Osteocyte (in vitro differentiated cells): Measurements from ENCODE around the gene HIRA.

DNA sequence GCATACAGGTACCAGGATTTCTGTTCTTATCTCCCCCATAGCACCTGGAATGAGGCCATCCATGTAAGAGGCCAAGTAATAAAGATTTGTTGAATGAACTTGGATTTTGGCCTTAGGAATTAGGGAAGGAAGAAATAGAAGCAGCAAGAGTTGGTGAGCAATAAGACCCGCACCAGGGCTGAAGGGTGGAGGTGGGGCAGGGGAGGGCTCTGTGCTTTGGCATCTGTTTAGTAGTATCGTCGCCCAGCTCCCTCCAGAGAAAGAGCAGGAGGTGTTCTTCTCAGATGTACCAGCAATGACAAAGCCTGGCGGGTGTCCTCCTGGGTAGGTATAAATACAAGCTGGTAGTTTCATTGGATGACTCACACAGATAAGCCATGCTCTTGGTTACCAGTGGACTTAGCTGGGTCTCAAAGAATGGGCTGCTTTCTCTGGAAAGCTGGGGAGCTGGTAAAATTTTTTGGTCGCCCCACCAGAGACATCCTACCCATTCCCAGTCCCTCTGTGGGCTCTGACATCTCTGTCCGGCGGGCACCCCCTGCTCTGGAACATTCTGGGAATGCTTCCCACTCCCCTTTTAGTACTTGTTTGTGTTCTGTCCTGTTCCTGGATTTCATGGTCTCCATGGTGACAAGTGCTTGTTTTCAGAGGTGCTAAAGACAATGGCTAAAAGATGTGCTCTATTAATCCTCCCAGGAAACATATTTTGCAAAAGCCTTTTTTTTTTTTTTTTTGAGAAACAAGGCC, 15.4 kb upstream of the TUBA8 start:
- PRO-cap = no peak

GRCh38 chr22:18101429-18102326, 8.9 kb upstream of the TUBA8 start:
- PRO-cap = no peak

DNA sequence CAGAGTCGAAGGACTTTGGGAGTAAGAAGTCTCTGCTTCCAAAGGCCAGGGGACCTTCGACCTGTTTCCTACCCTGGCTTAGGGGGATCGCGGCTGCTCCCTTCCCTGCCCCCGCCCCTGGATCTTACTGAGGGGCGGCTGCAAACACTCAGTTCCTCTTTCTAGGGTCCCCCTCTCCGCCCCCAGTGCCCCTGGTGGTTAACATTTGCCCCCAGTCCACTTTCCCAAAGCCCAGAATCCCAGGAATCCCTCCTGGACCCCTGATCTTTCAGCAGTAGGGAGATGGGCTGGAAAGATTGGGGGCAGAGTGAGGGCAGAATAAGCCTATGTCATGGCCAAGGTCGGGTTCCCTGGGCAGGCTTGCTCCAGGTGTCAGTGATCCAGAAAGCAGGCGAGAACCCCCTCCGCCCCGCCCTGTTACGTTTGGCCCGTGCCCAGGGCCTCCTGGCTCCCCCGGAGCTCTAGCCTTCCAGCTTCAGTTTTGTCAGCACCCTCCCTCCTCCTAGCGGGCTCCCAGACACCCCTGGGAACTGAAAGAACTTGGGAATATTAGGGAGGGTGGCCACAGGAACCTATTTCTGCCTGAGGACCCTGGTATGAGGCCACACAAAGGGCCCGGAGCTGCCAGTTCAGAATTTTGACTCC, 976 bp downstream of the TUBA8 start:
- PRO-cap = no peak

- PRO-cap = no peak
Measured at GRCh38 chr22:18115780-18116289, 5.2 kb downstream of the TUBA8 start.

GRCh38 chr22:18152447-18152951, 2.5 kb downstream of the USP18 start:
- PRO-cap = no peak

GRCh38 chr22:18157311-18157715, 7.3 kb downstream of the USP18 start:
- PRO-cap = no peak

- PRO-cap = no peak
Measured at GRCh38 chr22:19035489-19036628, 86.4 kb downstream of the DGCR2 start.

DNA sequence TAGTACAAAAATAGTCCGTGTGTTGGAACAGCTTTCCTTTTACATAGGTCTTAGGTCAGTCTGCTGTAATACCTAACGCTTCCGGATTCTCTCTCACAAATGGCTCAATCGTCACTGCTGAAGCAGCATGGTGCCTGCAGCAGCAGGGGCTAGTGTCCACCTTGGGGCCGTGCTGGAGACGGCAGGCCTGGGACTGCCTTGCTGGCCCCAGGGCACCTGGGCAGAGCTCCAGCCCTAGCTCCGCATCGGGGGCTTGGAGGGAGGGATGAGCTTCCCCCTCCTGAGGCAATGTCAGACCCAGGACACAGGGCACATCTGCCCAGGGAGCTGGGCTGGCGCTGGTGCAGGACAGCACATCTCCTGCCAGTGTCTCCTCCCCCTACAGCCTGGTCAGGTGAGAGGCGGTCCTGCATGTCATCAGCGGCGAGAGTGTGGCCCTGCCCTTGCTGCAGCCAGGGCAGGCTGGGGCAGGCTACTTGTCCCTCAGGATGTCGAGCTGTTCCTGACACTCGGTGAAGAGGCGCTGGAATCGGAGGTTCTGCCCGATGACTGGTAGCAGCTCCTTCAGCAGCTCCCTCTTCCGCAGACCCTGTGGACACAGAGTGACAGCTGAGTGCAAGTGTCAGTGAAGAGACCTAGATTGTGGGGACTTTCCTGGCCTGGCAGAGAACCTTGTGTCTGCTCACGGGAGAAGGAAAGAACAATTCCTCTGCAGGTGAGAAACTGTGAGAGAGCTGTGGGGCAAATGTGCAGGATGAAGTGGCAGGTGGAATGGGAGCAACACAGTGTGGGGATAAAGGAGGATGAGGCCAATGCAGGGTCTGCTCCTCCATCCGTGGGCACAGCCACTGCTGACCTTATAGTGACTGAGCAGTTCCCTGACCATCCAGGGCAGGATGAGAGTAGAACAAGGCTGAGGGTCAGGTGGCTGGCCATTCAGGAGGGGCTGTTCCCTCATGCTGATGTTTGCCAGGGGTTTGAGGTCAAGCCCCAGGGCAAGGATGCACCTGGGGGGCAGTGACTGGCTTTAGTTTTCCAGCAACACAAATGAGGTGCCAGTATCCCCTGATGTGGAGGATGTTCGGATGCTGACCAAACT, 39.8 kb upstream of the CLTCL1 start:
- PRO-cap = no peak

DNA sequence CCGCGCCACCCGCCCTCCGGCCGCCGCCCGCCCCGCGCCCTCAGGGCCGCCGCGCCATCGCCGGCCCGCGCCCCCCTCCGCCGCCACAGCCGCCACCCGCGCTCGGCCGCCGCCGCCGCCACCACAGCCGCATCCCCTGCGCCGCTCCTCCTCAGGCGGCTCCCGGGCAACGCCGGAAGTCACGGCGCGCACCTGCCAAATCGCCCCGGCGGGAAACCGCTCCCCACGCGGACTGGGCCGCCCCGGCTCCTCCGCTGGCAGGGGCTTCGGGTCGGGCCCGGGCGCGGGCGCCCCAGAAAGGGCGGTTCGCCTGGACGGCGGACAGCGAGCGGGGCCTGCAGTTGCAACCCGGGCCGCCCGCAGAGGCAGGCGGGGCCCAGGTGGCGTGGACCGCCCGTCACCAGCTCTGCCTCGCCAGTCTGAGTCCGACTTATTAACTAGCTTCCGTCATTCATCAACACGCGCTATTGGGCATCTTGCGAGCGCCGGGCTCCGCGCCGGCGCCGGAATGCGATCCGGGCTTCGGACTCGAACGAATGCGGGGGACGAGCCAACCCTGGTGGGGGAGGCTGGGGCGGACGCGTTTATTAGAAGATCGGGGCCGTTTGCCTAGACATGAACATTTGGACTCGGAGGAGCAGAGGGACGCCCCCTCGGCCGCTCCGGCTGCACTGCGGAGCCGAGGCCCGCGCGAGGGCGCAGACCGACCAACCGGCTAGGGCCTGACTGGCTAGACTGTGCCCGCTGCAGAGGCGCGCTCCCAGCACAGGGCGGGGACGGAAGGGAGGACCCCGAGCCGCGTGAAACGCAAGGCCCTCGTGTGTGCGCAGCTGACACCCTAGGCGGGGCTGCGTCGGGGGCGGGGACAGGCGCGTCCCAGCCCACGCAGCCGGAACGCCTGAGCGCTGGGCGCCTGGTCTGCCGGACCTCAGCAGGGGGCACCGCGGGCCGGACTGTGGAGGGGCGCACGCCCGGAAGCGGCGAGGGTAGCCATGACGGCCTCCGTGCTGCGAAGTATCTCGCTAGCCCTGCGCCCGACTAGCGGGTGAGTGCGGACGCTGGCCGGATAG, at the start of gene HIRA:
HIRA (minus strand) TSS at position 171 of the 1,070 bp plus-strand sequence.
- PRO-cap = bidirectional peak, plus-strand start at position 295 of the sequence, minus-strand start at position 171 of the sequence; bidirectional peak, plus-strand start at position 958 of the sequence, minus-strand start at position 737 of the sequence

GRCh38 chr22:19446180-19446821, 1.2 kb downstream of the C22orf39 start:
- PRO-cap = no peak

DNA sequence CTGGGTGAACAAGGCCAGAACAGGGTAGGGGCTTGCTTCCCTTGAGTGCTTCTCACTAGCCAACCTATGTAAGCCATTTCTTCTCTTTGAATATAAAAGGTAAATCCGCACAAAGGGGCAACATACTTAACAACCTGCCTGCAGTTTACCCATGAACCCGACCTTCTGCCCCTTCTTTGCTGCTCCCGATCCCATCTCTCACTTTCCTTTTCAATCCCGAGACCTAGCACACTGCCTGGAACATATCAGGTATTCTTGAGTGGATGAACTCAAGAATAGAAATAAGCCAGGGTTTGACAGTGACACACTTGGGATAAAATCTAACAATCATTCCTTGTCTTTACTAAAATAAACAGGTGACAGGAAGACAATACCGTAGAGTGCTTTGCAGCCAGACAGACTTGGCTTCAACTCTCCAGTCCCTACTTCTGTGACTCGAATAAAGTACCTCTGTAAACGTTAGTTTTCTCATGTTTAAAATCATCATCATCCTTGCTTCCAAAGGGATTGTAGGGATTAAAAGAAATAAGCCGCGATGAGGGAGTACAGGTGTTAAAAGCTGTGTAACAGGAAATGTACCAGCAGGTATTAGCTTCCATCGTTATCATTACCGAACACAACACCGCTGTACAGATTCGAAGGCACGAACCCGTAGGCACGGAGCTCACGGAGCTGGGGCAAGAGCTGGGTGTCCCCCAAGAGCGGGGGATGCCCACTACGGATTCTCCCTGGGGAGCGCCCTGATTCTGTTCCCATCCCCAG, 827 bp downstream of the UFD1 start:
- PRO-cap = unidirectional peak, plus-strand start at position 630 of the sequence

DNA sequence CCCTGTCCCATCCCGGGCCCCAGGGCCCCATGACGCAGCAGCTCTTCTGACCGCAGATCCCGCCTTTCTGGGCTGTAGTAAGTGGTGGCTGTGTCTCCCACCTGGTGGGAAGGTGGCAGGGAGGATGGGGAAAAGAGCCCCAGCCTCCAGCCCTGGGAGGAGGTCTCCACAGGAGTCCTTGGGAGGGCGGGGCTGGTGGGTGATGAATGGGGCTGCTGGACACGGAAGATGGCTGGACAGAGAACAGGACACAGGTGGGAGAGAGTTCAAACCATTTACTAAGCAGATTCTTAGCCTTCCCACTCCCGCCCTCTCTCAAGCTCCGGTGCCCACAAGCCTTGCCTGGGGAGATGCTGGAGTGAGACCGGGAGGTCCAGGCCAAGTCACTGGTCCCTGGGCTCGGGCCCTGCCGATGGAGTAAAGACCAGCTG, 1.4 kb downstream of the CLDN5 start:
- PRO-cap = no peak

GRCh38 chr22:19544026-19544715, 20.0 kb upstream of the CLDN5 start:
- PRO-cap = no peak

- PRO-cap = no peak
Measured at GRCh38 chr22:19605375-19605915, 81.2 kb upstream of the CLDN5 start.

DNA sequence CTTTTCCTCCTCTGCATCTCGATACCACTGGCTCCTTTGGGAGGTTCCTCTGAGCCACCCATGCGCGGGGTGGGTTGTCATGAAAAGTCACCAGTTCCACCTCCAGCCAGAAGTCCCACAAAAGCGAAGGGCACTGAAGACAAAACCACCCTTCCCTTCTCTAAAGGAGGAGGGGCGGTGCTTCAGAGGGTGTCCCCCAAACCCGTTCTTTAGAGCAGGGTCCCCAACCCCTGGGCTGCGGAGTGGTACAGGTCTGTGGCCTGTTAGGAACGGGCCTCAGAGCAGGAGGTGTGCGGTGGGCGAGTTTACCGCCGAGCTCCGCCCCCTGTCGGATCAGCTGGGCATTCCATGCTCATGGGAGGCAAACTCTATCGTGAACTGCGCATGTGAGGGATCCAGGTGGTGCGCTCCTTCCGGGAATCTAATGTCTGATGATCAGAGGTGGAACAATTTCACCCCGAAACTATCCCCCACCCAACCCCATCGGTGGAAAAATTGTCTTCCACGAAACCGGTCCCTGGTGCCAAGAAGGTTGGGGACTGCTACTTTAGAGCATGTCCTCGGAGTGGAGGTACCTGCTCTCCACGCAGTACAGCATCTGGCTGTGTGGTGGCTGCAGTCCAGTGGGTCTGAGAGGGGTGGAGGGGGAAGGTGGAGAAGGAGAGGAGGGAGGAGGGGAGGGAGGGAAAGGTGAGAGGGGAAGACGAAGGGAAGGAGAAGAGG, 72.9 kb upstream of the SEPTIN5 start:
- PRO-cap = no peak

DNA sequence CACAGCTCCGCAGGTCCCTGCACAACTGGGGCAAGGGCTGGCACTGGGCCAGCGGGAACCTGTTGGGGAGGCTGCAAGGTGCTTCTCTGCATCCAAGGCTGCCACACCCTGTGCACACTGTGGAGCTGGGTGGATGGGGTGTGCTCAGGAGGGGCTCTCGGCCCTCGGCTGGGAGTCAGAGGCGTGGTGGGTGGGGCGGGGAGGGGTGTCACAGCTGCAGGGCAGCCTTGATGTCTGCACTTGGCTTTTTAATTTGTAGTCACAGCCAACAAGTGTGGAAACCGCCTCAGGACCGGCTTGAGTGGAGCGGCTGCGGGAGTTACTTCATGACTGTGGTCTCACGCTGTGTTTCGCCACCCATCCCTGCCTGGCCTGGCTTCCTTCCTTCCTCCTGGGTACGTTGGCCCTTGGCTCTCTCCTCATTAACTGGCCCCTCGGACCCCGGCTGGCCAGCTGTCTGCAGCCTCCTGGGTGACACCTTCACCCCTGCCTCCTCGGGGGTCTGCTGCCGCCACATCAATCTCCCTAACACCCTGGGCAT, 26.3 kb upstream of the SEPTIN5 start:
- PRO-cap = no peak

DNA sequence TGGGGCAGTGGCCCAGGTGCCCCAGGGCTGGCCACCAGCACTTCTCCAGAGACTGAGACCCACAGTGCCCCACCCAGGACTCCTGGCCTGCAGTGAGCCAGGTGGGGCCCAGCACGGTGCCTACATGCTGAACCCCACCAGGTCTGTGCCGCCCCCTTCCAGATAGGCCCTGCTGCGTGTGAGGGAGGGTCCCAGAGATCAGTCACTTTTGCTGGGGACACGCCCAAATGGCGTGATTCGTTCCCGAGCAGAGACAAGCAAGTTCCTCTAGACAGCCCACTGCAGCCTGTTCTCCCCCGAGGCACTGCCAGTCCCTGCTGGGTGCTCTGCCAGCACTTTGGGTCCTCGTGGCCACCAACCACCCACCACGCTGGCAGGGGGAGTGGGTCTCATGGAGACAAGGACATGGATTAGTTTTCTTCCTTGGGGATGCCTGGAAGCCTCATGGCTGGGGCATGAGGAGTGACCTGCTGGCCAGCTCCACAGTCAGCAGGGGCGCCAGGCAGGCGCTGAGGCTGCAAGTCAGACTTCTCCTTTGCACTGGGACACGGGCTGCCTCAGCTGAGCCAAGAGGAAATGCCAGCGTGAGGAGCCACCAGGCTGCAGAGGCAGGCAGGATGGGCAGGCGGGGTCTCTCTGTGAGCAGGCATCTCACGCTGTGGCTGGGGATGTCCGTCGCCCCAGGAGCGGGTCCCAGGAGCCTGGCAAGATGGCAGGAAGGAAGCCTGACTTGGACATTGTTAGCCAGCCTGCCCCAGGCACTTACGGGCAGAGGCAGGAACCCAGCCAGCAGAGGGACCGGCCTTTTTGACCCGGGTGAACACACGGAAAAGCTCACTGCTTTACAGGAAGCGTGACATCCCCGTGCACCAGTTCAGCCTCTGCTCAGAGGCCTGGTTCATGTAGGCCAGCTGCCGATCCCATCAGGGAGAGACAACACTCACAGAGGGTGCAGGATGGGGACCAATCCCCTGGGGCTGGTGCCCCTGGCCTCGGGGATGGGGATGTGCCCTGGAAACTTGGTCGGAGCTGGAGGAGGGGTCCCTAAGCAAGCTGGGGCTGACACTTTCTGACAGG, 10.3 kb downstream of the GNB1L start:
- PRO-cap = no peak

- PRO-cap = unidirectional peak, minus-strand start at chr22:19881193
Measured at GRCh38 chr22:19880849-19881675, 26.4 kb upstream of the GNB1L start.

DNA sequence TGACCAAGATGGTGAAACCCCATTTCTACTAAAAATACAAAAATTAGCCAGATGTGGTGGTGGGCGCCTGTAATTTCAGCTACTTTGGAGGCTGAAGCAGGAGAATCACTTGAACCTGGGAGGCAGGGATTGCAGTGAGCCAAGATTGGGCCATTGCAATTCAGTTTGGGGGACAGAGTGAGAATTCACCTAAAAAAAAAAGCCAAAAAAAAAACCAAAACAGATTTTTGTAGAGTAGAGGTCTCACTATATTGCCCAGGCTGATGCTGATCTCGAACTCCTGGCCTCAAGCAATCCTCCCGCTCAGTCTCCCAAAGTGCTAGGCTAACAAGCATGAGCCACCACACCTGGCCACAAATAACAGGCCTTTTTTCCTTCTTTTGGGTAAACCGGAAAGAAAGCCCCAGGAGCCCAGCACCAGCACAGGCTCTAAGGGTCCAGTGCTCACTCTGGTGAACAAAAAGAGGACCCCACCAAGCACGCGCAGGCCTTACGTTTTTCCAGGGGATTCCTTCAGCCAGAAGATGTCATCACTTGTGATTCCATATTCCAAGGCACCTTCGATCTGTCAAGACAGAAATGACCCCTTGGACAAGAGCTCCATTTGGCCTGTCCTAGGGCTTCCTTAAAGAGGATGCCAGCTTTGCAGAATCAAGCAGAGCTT, 30.6 kb upstream of the COMT start:
- PRO-cap = no peak

DNA sequence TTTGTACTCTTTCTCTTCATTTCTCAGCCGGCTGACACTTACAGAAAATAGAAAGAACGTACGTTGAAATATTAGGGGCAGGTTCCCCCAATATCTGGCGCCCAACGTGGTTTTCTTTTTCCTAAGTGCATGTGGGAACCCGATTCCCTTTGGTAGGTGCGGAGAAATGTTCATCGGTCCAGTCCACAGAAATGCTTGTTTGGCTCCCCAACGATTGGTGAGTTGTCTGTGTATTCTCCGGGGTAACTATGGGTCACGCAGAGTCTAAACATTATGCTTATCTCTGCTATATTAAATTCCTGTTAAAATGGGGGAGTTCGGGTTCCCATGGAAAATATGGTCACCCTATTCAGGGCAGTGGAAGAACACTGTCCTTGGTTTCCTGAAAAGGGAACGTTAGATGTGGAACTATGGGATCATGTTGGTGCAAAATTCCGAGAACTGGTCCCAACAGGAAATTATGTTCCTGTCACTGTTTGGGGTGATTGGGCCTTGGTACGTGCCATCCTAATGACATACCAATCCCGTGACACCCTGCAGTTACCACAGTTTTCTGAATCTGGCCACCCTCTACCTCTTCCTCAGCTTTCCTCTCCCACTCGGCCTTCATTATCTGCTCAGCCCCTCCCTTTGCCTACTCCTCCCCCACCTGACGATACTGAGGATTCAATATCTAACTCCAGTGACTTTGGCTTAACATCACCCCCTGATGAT, 5.7 kb upstream of the COMT start:
- PRO-cap = no peak